Endothelial cell of umbilical vein (primary cell): ENCODE measurements around a stretch of chr2.

GRCh38 chr2:85907781-85908430, 19.1 kb upstream of the ST3GAL5 start:
- PRO-cap = no peak
CAGE:
- cytosol, long polyA minus RNA = no peak
- cytosol, long polyA plus RNA = no peak
- long polyA plus RNA = no peak
- nucleus, long polyA minus RNA = no peak
- nucleus, long polyA plus RNA = no peak

- PRO-cap = no peak
CAGE:
- cytosol, long polyA minus RNA = no peak
- cytosol, long polyA plus RNA = no peak
- long polyA plus RNA = no peak
- nucleus, long polyA minus RNA = no peak
- nucleus, long polyA plus RNA = no peak
These were observed 46.9 kb upstream of the ST3GAL5 start for GRCh38 chr2:85935653-85936221.

DNA sequence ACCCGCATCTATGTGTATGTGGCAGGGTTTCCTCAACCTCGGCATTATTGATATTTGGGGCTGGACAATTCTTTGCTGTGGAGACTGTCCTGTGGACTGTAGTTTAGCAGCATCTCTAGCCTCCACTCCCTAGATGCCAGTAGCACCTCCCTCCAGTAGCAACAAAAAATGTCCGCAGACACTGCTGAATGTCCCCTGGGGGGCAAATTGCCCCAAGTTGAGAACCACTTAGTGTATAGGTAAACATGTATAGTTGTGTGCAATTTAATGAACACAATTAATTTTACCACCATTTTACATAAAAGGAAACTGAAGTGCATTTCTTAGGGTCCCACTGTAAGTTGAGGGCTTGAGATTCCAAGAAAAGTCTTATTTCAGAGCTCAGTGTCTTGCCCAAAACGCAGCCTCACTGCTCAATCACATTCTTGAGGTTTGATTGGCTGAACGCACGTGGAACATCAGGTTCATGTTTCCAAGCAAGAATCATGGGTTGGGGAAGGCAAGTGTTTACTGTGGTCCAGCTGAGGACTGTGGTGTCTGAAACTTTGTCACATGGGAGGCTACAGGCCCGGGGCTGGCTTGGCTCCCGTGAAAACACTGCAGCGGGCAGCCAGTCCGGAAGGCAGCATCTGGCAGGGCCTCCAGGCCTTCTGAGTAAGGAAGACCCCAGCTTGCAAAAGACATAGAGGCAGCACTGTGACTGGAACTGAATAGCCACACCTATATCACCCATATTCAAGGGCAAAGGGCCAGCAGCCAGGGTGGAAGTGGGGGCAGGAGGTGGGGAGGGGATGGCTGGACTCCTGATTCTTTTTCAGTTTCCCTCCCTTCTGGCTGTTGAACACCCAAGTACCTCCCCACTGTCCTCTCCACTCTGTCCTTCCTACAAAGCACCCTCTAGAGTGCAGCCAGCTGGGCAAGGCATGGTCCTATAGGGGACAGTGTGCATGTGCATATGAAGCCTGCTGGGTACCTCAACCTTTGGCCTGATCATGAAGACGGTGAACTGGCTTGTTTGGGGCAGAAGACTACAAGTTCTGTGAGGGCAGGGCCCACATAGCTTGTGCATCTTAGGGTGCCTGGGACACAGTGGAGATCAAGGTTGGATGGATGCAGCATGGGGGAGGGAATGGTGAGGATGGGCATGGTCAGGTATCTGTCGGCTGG, 84.7 kb downstream of the POLR1A start:
- PRO-cap = no peak
CAGE:
- cytosol, long polyA minus RNA = no peak
- cytosol, long polyA plus RNA = no peak
- long polyA plus RNA = no peak
- nucleus, long polyA minus RNA = no peak
- nucleus, long polyA plus RNA = no peak

- PRO-cap = no peak
CAGE:
- cytosol, long polyA minus RNA = no peak
- cytosol, long polyA plus RNA = no peak
- long polyA plus RNA = no peak
- nucleus, long polyA minus RNA = no peak
- nucleus, long polyA plus RNA = no peak
These were observed 37.6 kb downstream of the POLR1A start for GRCh38 chr2:86068001-86068605.

DNA sequence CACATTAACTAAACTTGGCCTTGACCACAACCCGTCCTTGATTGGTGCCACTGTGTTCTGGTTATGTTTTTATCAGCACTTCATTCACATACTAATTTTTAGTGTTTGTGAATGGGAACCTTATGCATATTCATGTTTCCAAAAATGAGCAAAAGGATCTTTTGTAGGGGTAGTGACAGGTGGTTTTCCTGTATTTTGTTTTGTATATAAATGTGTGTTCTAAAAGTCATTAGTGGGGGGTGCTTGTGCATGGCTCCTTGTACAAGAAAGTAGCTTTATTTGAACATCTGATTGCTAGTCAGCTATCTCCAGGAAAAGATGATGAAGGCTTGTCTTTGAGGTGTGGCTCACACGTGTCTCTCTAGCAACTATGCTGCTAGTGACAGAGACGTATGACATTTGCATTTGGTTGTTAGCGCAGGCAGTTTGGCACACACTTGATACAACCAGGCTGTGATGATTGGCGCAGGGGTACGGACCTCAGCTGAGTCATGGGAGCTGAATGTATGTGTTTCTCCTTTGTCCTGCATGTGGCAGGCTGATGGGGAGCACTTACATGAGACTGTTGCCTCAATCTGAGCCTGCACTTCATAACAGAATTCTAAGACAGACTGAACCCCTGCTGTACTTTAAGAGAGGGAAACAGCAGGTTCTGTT, 29.5 kb downstream of the PTCD3 start:
- PRO-cap = no peak
CAGE:
- cytosol, long polyA minus RNA = no peak
- cytosol, long polyA plus RNA = no peak
- long polyA plus RNA = no peak
- nucleus, long polyA minus RNA = no peak
- nucleus, long polyA plus RNA = no peak

GRCh38 chr2:86251701-86252645, 52.7 kb downstream of the MRPL35 start:
- PRO-cap = no peak
CAGE:
- cytosol, long polyA minus RNA = no peak
- cytosol, long polyA plus RNA = no peak
- long polyA plus RNA = no peak
- nucleus, long polyA minus RNA = no peak
- nucleus, long polyA plus RNA = no peak

DNA sequence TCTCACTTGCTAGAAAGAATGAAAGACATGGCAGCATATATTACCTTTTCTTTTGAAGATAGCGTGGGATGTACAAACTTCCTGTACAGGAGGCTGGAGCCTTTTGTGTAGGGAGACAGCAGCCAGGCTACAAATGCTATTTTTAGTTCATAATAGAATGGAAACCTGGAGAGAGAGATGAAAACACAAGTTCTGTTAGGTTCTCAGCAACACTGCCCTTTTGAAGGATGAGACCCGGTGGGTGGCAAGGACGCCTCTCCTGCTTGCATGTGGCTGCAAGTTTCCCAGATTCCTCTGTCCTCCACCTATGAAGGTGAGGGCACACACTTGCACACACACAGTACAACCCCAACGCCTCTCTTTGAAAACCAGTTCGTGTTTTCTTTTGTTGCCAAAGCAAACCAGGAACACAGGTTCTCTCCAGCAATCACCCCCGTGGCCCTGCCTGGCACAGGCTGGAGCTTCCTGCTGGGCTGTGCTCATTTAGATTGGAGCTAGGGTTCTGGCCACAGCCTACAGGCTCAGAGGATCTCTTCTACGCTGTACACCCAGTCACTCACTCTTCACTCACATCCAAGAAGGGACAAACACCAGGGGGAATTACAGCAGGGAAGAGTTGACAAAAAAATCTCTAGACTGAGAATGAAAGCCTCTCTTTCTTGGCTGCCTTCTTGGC, 55.5 kb downstream of the MRPL35 start:
- PRO-cap = no peak
CAGE:
- cytosol, long polyA minus RNA = no peak
- cytosol, long polyA plus RNA = no peak
- long polyA plus RNA = no peak
- nucleus, long polyA minus RNA = no peak
- nucleus, long polyA plus RNA = no peak

DNA sequence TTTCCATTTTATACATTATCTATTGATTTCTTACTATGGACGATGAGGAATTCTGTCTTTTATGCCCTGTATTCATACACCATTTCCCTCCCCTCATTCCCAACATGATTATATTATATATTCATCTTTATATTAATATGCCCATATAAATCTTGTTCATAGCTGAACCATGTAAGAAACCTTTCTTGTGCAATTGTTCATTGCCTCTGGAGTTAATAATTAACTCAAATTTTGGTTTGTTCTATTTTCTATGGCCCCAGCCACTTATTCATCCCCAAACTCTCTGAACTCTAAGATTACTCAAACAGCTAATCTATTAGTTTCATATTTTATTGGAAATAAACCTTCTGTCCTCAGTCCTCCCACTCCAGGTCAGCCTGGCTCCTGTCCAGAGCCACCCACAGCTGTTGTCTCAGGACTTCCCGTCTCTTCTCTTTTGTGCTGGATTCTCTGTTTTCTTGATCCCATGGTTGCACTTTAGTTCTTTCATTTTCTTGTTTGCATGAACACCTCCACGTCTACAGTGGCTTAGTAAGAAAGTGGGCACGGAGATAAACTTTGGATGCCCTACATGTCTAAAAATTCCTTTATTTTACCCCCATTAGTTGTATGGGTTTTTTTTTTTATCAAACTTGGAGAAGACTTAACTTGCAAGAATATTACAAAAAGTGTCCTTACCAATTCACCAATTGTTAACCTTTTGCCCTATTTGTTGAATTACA, 4.5 kb upstream of the RNF103 start:
- PRO-cap = no peak
CAGE:
- cytosol, long polyA minus RNA = no peak
- cytosol, long polyA plus RNA = no peak
- long polyA plus RNA = no peak
- nucleus, long polyA minus RNA = no peak
- nucleus, long polyA plus RNA = no peak

- PRO-cap = no peak
CAGE:
- cytosol, long polyA minus RNA = no peak
- cytosol, long polyA plus RNA = no peak
- long polyA plus RNA = no peak
- nucleus, long polyA minus RNA = start-site peak on the plus strand at chr2:86720702-86720797, 26 reads
- nucleus, long polyA plus RNA = no peak
These were observed 403 bp downstream of the RMND5A start for GRCh38 chr2:86720480-86720908.

DNA sequence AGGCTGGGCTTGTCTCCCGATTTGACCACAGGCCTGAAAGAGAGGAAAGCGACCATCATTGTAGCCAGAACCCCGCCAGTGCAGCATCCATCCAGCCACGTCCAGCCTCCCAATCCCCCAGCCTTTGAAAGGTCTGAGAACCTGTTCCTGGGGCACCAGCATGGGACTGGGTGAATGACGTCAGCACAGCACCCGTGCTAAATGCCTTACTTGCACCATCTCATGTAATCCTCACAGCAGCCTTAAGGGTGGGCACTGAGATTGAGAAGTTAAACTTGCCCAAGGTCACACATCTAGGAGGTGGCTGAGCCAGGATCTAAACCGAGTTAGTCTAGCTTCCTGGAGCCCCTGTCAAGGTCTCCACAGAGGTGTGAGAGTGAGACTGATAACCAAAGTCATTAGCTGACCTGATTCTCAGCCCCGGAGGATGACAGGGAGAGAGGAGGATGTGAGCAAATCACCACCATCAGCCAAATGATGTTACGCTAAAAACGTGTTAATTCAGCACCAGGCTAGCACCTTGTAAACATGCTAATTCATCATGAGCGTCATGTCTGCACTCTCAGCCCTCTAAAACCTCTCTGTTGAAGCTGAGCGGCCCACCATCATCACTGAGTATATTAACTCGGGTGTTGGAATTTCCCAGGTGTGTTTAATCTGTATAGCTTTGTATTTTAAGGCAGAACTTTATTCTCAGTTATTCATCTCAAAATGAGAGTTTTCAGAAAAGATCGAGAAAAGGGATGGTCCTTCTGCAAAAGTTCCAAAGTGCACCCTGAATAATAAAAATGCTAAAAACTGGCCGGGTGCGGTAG, 4.6 kb downstream of the CD8A start:
- PRO-cap = no peak
CAGE:
- cytosol, long polyA minus RNA = no peak
- cytosol, long polyA plus RNA = no peak
- long polyA plus RNA = no peak
- nucleus, long polyA minus RNA = no peak
- nucleus, long polyA plus RNA = no peak

DNA sequence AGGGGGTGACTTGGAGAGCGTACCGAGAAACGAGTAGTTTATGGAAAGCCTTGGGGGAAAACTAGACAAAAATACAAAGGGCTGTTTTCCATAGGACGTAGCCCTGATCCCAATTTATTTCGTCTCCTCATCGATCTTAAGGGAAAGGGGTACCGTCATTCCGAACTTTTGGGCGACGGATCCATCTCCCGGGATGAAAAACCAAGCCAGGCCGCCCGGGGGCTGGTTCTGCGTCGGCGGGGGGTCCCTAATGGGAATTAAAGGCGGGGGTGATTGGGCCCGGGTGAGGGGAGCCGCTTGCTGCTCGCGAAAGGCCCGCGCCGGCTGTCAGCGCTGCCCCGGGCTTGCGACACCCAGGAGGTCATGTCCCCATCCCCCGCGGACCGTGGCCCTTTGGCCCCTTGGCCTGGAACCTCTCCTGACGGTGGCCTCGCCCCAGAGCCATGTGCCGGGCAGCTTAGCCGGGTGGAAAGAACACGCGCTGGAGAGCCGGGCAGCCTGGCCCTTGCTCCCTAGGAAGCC, 55.3 kb upstream of the PLGLB1 start:
- PRO-cap = bidirectional peak, plus-strand start at position 184 of the sequence, minus-strand start outside the sequence
CAGE:
- cytosol, long polyA minus RNA = no peak
- cytosol, long polyA plus RNA = no peak
- long polyA plus RNA = no peak
- nucleus, long polyA minus RNA = no peak
- nucleus, long polyA plus RNA = no peak

DNA sequence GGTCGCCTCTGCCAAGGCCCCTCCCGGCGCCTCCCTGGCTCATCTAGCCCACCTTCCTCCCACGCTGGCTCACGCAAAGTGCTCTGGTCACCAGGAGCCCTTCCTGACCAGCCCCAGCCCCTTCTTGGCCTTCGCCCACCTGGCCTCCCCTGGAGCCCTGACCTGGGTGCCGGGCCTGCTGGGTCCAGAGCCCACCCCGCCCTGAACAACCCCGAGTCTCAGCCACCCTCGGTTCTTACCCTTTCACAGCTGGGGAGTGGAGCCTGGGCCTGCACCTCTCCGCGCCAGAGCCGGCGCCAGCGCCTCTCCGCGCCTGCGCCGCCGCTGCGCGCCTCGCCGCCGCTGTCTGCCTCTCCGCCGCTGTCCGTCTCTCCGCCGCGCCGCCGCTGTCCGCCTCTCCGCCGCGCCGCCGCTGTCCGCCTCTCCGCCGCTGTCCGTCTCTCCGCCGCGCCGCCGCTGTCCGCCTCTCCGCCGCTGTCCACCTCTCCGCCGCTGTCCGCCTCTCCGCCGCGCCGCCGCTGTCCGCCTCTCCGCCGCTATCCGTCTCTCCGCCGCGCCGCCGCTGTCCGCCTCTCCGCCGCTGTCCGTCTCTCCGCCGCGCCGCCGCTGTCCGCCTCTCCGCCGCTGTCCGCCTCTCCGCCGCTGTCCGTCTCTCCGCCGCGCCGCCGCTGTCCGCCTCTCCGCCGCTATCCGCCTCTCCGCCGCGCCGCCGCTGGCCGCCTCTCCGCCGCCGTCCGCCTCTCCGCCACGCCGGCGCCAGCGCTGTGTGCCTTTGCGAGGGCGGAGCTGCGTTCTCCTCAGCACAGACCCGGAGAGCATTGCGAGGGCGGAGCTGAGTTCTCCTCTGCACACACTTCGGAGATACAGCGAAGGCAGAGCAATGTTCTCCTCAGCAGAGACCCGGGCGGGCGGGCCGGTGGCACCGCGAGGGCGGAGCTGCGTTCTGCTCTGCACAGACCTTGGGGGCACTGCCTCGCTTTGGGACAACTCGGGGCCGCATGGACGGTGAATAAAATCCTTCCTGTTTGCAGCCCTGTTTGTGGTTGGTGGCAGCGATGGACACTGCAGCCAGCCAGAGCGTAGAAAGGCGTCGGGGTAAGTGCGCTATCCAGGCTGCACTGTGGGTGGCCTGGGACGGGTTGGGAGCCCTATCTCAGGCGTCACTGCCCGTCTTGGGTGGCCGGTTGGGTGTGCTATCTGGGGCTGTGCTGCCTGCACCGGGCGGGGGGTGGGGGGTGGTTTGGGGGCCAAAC, 327.2 kb upstream of the PLGLB1 start:
- PRO-cap = no peak
CAGE:
- cytosol, long polyA minus RNA = no peak
- cytosol, long polyA plus RNA = no peak
- long polyA plus RNA = no peak
- nucleus, long polyA minus RNA = no peak
- nucleus, long polyA plus RNA = no peak

DNA sequence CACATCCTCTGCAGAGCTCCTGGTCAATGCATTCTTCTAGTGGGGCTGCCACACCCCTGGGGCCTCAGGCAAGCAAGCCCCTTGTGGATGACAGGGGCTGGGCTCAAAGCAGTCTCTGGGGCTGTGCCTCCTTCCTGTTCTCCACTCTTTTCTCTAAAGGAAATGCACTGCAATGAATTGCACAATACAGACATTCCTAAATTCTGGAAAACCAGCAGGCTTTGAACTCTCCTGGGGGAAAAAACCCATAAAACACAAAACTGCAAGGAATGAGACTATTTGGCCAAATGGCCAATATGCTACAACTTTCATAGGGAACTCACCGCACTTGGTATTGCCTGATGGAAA, 293.9 kb upstream of the PLGLB2 start:
- PRO-cap = no peak
CAGE:
- cytosol, long polyA minus RNA = no peak
- cytosol, long polyA plus RNA = no peak
- long polyA plus RNA = no peak
- nucleus, long polyA minus RNA = no peak
- nucleus, long polyA plus RNA = no peak

GRCh38 chr2:87455206-87455738, 292.6 kb upstream of the PLGLB2 start:
- PRO-cap = unidirectional peak, plus-strand start at chr2:87455462
CAGE:
- cytosol, long polyA minus RNA = no peak
- cytosol, long polyA plus RNA = no peak
- long polyA plus RNA = no peak
- nucleus, long polyA minus RNA = no peak
- nucleus, long polyA plus RNA = no peak

- PRO-cap = no peak
CAGE:
- cytosol, long polyA minus RNA = no peak
- cytosol, long polyA plus RNA = no peak
- long polyA plus RNA = no peak
- nucleus, long polyA minus RNA = no peak
- nucleus, long polyA plus RNA = no peak
These were observed 264.8 kb upstream of the PLGLB2 start for GRCh38 chr2:87482887-87483614.

DNA sequence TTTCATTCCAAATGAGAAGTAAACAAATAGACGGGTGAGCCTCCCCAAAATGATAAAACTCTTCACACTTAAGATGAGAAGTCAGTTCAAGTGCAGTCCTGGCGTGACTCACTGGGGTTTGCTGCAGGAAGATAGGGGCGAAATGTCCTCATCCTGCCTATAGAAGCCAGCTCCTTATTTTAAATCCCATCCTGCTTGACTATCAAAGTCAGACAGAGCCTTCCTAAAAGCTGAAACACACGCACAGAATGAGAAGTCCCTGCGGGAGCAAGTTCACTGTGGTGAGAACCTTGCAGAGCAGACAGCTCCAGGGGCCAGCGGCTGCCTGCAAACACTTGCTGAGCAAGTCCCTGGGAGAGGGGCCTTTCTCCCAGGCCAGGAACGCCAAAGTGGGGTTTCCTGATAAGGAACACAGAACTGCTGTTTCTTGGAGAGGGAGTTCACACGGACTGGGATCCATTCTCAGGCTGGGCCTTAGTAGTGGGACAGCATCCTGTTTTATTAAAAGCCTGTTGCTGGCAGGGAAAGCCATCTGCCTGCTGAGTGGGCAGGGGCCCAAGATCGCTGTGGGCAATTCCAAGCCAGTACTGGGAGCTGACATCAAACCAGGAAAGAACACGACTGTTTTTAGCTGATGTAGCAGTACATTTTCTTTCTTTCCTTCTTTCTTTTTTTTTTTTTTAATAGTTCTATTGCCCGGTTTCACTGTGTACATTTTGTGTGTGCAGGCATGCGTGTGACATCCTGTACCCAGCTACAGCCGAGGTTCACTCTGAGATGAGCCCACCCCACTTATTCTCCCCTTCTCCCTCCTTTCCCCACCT, 143.8 kb upstream of the PLGLB2 start:
- PRO-cap = no peak
CAGE:
- cytosol, long polyA minus RNA = no peak
- cytosol, long polyA plus RNA = no peak
- long polyA plus RNA = no peak
- nucleus, long polyA minus RNA = no peak
- nucleus, long polyA plus RNA = no peak

GRCh38 chr2:88122998-88123691, 4.7 kb downstream of the FABP1 start:
- PRO-cap = no peak
CAGE:
- cytosol, long polyA minus RNA = no peak
- cytosol, long polyA plus RNA = no peak
- long polyA plus RNA = no peak
- nucleus, long polyA minus RNA = no peak
- nucleus, long polyA plus RNA = no peak

DNA sequence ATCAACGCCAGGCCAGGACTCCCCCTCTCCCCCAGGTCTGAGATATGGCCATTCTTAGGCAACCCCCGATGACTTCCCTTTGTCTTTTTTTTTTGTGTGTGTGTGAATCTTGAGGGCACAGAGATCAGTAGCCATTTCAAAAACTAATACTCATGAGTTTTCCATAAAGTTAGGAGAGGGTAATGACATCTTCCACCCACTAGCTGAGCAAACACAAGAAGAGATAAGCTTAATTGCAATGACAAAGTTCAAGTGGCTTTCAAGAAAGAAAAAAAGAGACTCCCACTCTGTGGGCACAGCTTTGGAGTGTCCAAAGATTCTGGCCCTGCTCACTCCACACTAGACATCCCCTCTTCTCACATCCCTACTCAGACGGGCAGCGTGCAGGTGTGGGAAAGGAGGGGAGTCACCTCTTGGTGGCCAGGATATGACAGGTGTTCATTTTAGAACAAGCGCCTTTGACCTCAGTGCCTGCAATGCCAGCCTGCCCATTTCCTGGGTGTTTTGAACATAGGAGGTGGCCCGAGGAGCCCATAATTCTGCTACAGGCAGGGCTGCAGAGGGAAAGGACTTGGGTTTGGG, 3.7 kb upstream of the FABP1 start:
- PRO-cap = no peak
CAGE:
- cytosol, long polyA minus RNA = no peak
- cytosol, long polyA plus RNA = no peak
- long polyA plus RNA = no peak
- nucleus, long polyA minus RNA = no peak
- nucleus, long polyA plus RNA = no peak

DNA sequence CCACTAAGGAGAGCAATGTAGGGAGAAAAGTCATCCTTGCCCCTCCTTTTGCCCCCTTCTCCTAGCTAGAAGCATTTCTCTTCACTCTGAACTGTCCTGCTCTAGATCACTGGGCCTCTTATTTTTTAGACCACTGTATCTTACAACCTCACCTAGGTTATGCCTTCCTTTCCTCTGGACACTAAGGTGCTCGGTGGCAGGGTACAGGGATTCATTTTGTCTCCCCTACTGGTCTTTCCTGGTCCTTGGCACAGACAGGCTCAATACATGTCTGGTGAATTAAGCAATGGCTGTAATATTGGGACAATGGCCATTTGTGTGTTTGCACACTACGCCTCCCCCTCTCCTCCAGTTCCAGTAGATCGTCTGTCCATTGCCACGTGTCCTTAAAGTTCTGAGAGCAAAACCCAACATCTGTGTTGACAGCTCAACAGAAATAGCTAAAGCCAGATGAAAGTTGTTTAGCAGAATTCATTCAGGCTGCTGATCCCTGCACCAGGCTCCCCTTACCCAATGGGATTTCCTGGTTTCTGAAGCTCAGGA, 8.9 kb upstream of the FABP1 start:
- PRO-cap = no peak
CAGE:
- cytosol, long polyA minus RNA = no peak
- cytosol, long polyA plus RNA = no peak
- long polyA plus RNA = no peak
- nucleus, long polyA minus RNA = no peak
- nucleus, long polyA plus RNA = no peak

DNA sequence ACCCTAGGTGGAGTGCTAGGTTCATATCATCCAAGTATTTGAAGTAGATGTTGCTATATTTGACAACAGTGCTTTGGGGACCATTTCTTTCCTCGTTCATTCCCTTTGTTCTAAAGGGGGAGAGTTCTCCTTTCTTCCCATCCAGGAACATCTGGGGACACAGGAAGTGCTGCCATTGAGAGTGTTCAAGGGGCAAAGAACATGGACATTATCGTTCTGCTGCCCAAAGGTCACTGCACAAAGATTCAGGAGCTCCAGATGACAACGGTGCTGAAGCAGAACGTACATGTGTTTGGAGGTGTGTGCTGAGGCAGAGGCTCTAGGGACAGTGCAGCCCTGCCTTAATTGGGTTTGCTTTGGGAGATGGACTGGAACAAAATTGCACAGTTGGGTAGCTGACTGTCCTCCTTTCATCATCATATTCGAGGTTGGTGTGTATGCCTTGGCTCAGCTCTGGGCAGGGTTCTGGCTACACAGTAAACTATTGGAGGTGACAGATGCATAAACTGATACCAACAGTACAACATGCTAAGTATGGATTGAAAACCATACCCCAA, 5.0 kb downstream of the THNSL2 start:
- PRO-cap = no peak
CAGE:
- cytosol, long polyA minus RNA = no peak
- cytosol, long polyA plus RNA = no peak
- long polyA plus RNA = no peak
- nucleus, long polyA minus RNA = no peak
- nucleus, long polyA plus RNA = no peak